Daoy (cell line): ENCODE measurements around a stretch of chr3.

GRCh38 chr3:188240949-188241570 lies 87.1 kb downstream of the LPP start:
- RAMPAGE, long total RNA = no peak

DNA sequence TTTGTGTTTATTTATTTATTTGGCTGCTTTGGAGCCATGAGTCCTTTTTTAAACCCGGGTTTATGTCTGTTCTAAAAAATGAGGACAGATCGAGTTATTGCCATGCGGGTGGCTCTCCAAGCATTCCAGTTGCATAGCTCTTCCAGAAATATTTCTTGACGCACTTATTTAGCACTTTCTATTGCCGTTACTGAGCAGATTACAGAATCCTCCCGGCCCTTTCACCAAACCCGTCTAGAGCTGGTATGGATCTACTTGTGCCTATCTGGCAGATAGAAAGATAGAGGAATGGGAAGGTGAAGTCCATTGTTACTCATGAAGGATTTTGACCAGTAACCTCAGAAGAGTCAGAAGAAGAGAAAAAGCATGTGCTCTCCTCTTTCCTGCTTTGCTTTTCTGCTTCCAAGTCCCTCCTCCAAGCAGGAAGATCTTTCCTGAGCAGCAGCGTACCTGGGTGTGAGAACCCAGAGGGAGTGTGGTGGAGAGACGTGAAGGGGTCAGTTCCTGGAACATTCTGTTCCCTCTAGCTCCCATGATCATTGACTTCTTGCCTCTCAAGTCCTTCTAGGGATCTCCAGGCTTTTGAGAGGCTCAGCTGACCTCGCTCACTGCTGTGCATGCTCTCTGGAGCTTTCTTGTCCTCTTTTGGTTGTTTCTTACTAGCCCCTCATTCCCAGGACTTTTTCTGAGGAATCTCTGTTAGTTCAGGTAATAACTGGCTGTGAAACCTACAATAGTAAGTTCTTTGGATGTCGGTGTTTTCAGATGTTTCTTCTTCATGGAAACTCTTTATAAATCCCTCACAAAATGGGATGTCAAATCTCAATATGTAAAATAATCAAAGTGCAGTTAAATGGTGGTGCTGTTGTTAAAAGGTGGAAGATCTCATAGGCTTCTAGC lies 112.9 kb downstream of the LPP start:
- RAMPAGE, long total RNA = no peak

DNA sequence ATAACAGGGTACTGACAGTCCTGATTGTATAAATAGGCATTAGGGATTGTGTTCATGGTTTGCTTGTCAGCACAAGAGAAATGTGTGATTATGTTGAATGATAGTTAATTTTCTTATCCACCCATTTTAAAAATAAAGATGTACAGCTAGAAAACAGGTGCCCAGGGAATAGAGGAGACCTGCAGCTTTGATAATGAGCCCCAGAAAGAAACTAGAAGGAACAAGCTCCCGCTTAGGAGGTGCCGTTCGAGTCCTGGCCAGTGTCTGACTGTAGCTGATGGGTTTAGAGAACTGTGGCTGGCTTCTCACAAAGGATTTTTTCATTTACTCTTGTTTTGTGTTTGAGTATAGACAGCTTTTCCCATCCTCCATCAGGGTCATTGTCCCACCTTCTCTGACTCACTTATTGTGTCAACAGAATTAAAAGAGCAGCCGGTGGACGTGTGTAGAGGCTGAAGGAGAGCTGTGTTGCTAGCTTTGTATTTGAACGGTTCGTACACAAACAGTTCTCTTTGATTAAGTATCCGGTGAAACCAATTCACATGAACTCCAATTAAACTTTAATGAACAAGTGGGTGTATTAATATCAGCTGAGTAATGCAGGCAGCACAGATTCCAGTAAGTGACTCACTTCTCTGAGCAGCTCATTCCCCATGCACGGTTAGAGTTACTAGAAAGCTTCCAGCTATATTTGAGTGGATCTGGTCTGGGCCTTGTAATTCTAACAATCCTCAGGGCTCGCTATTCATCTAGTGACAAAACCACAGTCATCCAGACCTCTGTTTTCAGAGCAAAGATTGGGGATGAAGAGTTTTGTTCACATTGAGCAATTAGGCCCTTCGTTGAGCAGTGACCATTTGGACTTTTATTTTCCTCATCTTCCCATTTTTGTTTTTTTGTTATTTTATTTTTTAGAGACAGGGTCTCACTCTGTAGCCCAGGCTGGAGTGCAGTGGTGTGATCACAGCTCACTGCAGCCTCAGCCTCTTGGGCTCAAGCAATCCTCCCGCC lies 141.0 kb downstream of the LPP start:
- RAMPAGE, long total RNA = no peak

DNA sequence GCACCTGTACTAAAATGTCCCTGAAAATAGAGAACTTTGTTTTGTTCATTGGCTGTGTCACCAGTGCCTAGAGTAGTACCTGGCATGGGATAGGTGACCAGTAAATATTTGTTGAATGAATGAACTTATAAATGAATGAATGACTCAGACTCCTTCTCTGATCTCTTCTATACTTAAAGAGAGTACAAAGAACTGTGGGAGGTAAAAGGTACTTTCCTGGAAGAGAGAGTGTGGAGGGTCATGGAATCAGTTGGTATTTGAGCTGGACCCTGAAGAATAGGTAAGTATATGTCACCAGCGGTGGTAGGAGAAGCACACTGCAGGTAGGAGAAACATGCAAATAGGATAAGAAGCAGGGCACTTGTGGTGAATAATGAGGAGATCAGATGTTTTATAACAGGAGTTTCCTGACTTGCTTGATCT lies 149.4 kb downstream of the LPP start:
- RAMPAGE, long total RNA = no peak

DNA sequence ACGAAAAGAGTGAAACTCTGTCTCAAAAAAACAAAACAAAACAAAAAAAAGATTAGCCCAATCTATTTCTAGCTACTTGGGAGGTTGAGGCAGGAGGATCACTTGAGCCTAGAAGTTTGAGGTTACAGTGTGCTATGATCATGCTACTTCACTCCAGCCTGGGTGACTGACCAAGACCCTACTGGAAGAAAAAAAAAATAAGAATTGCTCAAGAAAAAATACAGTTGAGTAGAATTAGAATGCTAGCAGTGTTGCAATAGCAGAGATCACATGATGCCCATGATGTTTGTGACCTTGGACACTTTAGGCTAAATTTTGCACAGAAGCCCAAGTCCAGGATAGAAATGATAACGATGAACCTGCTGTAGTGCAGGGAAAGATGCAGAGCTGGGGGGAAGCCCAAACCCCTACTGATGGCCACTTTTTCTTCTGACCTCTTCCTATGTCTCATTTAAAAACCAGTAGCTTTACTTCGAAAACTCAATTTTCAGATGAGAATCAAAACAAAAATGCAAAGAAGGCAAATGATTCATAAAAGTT lies 162.4 kb downstream of the LPP start:
- RAMPAGE, long total RNA = no peak

DNA sequence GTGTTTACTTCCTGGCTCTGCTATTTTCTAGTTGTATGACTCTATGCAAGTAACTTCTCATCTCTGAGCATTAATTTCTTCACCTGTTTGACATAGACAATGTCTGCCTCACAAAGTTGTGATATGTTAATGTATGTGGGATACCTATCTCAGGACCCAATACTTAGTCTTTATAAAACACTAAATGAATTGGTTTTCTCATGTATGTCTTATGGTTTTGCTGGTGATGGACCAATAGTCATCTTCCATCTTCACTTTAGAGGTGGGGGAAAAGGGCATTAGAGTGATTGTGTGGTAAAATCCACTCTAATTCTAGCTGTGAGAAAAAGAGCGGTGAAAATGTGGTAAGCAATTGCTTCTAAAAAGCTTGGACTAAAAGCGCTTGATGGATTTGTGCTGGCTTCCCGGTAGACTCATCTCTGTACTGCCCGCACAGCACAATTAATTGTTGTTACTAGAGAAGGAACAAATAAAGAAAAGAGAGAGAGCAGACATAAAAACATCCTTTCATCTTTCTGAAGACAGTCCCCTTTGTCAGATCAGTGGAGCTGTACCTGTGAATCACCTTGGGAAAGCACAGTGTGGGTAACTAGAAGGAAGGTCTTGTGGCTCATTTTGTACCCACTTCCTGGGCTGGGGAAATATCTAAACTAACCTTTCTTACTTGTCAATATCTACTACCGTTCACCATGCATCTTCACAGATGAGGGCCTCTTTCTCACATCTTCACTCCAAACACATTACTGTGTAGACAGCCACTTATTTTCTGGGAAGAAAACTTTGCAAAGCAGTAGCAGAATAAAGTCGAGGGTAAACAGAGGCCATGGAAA lies 169.0 kb downstream of the LPP start:
- RAMPAGE, long total RNA = no peak

GRCh38 chr3:188343713-188344272 lies 189.8 kb downstream of the LPP start:
- RAMPAGE, long total RNA = no peak

DNA sequence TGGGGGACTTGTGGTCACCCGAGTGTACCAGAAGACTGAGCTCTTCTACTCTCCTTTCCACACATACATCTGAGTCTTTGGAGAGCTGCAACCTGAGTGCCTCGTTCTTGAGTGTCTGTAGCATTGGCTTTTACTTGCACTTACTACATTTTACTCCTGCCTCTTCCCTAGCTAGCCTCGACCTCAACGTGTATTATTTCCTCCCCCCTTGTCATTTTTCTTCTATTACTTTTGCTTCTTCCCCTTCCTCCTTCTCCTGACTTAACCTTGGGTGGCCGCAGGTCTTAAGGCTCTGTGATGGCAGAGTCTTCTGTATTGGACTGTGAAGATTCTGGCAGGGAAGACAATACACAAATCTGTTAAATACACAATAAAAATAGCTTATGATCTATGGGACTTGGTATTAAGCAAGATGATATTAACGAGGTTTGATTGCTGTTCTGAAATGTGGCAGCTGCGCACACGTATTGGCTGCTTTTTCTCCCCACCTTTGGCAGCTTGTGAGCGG lies 197.9 kb downstream of the LPP start:
- RAMPAGE, long total RNA = no peak

GRCh38 chr3:188362085-188362963 lies 208.4 kb downstream of the LPP start:
- RAMPAGE, long total RNA = no peak

GRCh38 chr3:188389734-188390509 lies 236.0 kb downstream of the LPP start:
- RAMPAGE, long total RNA = no peak

DNA sequence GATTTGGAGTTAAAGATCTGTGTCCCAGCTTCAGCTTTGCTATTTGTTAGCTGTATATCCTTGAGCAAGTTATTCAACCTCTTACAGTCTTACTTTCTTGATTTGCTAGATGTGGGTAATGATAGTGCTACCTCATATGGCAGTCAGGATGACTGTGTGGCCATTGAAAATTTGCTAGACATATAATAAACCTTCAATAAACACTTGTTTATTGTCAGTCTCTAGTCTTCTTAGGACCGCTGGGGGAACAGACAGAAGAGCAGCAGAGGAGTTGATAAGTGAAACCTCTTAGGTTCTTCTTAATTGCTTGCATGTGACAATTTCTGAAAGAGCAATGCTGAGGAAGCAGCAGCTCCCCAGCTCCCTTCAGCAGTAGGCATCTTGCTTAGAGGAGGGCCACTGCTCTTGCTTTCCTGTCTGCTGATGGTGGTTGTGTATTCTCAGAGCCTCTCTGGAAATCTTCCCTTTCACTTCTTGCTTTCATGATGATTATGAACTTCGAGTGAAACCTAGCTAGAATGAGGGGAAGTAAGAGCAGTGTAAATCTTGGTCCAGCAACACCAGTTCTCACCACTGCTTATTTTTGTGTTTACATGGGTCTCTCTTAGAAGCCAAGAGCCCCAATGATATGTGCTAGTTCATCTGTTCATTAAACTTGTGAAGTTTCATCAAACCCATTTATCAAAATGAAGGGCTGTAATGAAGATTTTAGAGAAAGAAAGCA lies 246.5 kb downstream of the LPP start:
- RAMPAGE, long total RNA = no peak

GRCh38 chr3:188401511-188402020 lies 247.6 kb downstream of the LPP start:
- RAMPAGE, long total RNA = no peak

- RAMPAGE, long total RNA = no peak
Observed at GRCh38 chr3:188454320-188454938, 300.5 kb downstream of the LPP start.

DNA sequence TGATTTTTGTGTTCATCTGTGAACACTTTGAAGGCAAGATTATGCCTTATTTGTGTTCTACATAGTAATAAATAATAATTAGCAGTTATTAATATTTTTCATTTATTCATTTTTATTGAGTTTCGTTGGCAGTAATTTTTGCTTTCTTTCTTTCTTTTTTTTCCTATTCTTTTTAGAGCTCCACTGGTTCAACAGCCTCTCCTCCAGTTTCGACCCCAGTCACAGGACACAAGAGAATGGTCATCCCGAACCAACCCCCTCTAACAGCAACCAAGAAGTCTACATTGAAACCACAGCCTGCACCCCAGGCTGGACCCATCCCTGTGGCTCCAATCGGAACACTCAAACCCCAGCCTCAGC lies 455.0 kb downstream of the LPP start:
- RAMPAGE, long total RNA = no peak

- RAMPAGE, long total RNA = no peak
Observed at GRCh38 chr3:188624154-188624845, 470.3 kb downstream of the LPP start.

DNA sequence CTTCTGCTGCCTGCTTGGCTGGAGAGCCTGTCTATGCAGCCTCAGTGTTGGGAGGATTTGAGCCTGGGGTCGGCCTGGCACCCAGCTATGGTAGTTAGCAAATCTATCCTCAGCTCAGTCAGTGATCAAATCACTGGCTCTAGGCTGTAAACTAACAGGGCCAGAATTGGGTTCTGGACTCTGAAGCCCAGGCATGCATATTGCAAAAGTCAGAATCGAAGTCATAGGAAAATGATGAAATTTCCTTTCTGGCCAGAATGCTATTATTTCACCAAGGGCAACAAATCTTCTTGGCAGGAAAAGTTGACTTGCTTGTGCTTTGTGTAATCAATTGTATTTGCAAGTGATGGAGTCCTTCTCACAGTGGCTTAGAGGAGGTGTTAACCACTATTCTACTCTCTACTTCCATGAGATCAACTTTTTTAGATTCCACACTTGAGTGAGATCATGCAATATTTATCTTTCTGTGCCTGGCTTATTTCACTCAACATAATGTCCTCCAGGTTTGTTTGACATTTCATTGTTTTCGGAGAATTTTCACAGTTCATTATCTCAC lies 482.6 kb upstream of the TPRG1 start:
- RAMPAGE, long total RNA = no peak

- RAMPAGE, long total RNA = no peak
Observed at GRCh38 chr3:188728816-188729380, 442.9 kb upstream of the TPRG1 start.

DNA sequence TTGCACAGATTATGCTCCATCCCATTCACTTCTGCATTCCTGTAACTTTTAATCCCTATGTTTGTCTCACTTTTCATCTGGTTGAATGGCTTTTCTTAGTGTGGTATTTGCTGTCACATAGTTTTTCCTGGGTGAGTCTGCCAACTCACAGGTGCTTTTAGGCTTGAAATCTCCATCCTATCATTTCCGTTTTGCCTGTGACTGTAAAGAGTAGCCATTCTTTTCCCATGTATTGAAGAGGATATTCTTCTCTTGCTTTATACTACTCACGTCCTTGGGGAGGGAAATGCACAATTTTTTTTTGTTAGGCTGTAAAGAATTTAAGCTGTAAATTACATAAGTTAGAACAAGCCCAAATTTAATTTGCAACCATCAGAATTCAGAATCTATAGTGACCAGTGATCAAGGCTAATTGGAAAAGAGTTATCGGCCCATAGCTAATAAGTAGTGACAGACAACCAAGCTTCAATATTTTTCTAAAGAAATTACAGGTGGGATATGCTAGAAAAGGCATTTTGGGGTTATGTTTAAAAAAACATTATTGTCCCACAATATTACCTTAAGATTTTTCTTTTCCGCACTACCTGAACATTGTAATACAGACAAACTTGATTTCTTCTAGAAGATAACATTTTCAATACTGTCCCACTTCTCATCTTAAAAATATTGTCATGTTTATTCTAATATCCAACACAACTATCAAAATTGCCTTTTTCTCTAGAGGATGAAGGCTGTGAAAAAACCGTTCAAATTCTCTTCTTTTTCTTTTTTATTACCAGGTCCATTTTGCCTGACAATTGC lies 296.9 kb upstream of the TPRG1 start:
- RAMPAGE, long total RNA = no peak

- RAMPAGE, long total RNA = no peak
Observed at GRCh38 chr3:188951662-188952245, 220.0 kb upstream of the TPRG1 start.

DNA sequence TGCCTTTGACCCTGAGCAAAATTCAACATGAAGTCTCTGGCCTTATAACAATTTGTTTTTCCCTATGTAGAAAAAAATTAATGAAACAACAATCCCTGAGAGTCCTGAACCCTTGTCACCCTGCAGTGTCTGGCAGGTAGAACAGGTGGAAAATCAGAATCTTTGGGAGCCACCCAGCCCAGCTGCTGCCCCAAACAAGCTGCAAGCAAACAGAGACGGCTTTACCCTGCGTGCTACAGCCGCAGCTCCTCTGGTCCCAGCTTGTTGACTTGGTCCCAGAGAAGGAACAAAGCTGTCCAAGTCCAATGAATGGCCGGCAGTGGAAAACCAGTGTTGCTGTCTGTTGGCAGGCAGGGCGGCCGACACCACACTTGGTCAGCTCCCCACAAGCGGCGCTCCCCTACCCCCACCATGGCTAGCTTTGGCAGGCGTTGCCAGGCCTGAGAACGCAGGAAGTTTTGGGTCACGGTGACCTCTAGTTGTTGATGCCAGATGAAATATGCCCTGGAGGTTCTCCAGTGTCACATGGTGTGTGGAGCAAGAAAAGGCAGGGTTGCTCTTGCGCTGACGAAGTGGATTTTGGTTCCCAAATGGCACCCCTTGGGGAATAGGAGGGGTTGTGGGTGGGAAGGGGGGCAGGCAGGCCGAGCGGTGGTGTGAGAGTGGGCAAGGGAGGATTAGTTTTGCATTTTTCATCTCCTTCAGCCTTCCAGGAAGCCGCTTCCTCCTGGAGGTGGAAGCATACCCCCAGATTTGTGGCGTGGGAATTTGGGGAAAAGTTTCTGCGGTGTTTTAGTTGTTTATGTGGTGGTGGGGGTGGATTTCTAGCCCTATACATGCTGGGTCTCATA lies 72.8 kb upstream of the TPRG1 start:
- RAMPAGE, long total RNA = no peak